Measurements from ENCODE around the genes OXCT1, RIMOC1 and ZNF131.

GRCh38 chr5:40834118-40835137, 594 bp downstream of the RPL37 start:
- PRO-cap = bidirectional peak, plus-strand start at chr5:40834651, minus-strand start at chr5:40834598; bidirectional peak, plus-strand start at chr5:40834990, minus-strand start at chr5:40834973

- PRO-cap = no peak
These were observed 13.9 kb upstream of the C7 start for GRCh38 chr5:40895079-40896211.

GRCh38 chr5:41095696-41096398, 24.7 kb upstream of the MROH2B start:
- PRO-cap = no peak

- PRO-cap = no peak
These were observed 84.5 kb downstream of the PLCXD3 start for GRCh38 chr5:41425931-41426200.

- PRO-cap = bidirectional peak, plus-strand start at chr5:41870526, minus-strand start at chr5:41870425
These were observed at the start of gene OXCT1 for GRCh38 chr5:41870237-41870849. Gene OXCT1 (minus strand): TSS chr5:41870425.

- PRO-cap = bidirectional peak, plus-strand start at chr5:41904379, minus-strand start at chr5:41903981; unidirectional peak, minus-strand start at chr5:41904599
These were observed at the start of gene RIMOC1 for GRCh38 chr5:41903766-41904738. Gene RIMOC1 (plus strand): TSS chr5:41904344.

DNA sequence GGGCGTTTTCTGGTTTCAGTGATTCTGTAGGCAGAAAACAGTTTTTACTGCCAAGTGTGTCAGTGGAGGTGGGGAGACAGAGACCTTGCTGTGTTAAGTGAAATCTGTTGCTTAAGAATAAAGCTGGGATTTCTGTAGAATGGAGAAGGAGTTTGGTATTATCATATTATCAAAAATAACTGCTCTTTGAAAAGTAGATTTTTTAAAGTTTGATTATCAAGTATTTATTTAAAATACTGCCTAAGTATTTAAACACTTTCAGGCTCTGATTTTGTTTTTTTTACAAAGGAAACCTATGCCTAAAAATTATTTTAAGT, 69.9 kb downstream of the GHR start:
- PRO-cap = no peak

DNA sequence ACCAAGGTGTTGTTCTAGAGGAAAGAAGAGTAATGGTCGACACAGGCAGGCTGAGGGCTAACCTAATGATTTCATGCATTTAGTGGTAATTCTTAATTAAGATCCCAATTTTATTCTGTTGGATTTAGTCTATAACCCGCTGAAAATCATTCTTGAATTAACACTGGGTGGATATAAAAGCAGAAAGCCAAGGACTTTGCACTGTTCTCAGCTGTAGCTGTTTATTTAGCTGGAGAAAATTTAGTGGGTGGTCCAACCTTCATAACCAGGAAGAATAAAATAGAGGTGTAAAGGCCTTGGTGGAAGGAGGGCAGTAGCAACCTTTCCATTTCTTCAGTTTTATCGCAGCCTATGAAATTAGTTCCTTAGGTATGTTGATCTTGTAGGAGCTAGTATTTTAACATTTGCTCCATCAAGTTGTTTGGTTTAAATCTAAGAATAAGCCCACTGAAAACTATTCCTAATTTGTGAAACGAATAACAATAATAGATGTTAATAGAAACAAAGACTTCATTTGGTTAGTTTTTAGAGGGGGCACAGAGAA, 92.3 kb downstream of the GHR start:
- PRO-cap = no peak

GRCh38 chr5:42518780-42519187, 95.5 kb downstream of the GHR start:
- PRO-cap = no peak

- PRO-cap = no peak
These were observed 124.9 kb downstream of the GHR start for GRCh38 chr5:42547999-42548611.

- PRO-cap = no peak
These were observed 163.3 kb downstream of the GHR start for GRCh38 chr5:42586508-42587022.

- PRO-cap = no peak
These were observed 3.7 kb downstream of the SELENOP start for GRCh38 chr5:42807802-42808533.

DNA sequence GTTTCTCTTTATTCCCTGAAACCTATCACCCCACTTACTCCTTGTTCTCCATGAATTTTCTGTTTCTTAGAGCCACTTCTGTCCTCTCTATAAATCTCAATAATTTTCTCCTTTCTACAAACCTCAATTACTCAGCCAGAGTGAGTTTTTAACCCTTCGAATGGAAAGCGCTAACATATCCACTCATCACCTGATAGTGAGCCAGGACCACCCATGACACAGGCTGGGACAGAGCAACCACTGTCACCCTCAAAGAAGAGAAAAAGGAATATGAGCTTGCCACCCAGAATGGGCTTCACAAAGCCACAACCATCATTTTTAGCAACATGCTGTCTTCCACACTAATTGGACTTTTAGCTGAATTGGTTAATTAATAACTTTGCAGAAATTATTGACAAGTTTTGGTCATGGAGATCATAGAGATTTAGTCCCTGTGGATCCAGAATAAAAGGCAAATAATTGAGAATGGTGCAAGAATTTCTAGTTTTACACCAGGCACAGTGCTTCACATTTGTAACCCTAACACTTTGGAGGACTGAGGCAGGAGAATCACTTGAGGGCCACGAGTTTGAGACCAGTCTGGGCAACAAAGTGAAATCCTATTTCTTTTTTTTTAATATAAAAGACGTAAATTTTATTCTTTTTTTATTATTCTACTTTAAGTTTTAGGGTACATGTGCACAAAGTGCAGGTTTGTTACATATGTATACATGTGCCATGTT, 32.1 kb upstream of the SELENOP start:
- PRO-cap = no peak

- PRO-cap = bidirectional peak, plus-strand start at chr5:42951299, minus-strand start at chr5:42951343
These were observed 88.8 kb downstream of the ANXA2R start for GRCh38 chr5:42951183-42951901.

GRCh38 chr5:43007024-43007400, 33.1 kb downstream of the ANXA2R start:
- PRO-cap = no peak

GRCh38 chr5:43019958-43020402, 20.1 kb downstream of the ANXA2R start:
- PRO-cap = bidirectional peak, plus-strand start at chr5:43020006, minus-strand start at chr5:43019709; bidirectional peak, plus-strand start at chr5:43020242, minus-strand start at chr5:43020188

- PRO-cap = no peak
These were observed 5.9 kb downstream of the ANXA2R start for GRCh38 chr5:43034218-43034699.

GRCh38 chr5:43038364-43039055, 1.6 kb downstream of the ANXA2R start:
- PRO-cap = no peak

- PRO-cap = bidirectional peak, plus-strand start at chr5:43120917, minus-strand start at chr5:43120832; bidirectional peak, plus-strand start at chr5:43121224, minus-strand start at chr5:43121086
These were observed at the start of gene ZNF131 for GRCh38 chr5:43120642-43121274. Gene ZNF131 (plus strand): TSS chr5:43120914.

DNA sequence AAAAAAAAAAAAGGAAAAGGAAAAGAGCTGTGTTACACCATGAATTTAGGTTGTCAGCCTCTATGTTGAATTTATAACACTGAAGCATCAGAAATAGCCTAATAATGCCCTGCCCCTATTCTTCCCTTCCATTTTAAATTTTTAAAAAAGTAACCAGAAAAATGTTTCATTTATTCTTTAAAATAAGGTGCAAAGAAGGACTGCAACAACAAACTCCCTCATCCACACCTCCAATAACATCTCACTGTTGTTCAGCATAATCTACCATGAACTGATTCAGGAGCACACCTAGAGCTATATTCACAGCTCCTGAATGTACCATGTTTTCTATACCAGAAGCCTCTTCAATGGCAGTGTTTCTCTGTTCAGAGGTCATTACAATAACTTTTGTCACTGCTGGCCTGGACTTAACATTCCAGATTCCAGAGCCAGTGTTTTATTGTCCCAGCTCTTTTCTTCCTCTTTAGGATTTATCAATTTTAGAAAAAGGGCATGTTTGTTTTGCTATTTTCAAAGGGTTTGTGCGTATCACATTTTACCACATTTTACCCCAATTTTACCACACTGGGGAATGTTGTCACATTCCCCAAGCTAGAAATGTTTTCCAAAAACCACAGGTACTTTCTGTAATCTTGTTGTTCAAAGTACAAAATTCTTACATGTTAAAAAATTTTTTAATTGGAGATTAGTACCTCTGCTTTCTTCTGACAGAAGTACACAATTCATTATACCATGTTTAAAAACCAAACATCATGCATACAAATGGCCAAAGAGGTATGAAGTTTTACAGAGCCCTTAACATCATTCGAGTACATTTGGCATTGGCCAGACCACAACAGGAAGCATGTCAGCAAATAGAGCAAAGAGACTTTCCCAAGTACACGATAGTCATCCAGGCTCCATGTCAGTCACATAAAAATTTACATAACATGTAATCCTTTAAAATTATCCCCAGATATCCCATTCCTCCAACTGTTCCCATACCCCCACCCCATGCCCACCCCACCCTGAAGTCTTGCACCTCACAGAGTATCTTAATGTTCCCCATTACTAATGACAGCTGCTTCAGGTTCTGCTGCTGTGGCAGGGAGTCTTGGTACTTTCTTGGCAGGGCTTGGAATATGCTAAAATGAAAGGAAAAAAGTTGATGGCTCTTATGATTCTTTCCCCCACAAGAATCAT, 22.7 kb downstream of the HMGCS1 start:
- PRO-cap = no peak

Data from A673 (cell line).